Progenitor cell of endocrine pancreas (in vitro differentiated cells): ENCODE measurements around a stretch of chr5.

DNA sequence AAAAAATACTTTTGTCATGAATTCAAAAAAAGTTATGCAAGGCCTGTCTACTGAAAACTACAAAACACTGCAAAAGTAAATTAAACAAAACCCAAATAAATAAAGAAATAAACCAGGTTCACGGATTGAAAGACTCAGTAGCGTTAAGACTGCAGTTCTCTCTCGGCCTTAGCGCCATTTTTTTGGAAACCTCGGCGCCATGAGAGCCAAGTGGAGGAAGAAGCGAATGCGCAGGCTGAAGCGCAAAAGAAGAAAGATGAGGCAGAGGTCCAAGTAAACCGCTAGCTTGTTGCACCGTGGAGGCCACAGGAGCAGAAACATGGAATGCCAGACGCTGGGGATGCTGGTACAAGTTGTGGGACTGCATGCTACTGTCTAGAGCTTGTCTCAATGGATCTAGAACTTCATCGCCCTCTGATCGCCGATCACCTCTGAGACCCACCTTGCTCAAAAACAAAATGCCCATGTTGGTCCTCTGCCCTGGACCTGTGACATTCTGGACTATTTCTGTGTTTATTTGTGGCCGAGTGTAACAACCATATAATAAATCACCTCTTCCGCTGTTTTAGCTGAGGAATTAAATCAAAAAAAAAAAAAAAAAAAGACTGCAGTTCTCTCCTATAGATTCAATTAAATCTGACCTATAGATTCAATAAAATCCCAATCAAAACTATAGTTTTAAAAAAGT, 50.2 kb downstream of the IL6ST start:
- PRO-cap: no peak

DNA sequence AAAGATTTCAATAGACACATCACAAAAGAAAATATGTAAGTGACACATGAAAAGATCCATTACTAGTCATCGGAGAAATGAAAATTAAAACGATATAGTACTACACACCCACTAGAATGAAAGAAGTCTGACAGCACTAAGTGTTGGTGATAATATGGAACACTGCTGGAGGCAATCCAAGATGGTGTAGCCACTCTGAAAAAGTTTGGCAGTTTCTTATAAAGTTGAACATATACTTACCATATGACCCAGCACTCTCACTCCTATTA, 48.7 kb downstream of the IL6ST start:
- PRO-cap: no peak

DNA sequence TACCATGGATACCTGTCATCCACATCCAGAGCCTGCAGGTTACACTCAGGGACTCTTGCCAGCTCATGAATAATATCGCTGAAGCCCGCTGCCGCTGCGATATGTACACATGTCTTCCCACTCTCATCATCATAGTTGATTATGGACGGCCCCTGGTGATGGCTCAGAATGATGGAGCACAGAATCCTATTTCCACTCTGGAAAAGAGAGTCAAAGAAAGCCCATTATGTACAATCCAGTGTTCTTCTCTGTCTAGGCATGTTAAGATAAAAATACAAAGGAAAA, 106.3 kb downstream of the ANKRD55 start:
- PRO-cap: no peak

DNA sequence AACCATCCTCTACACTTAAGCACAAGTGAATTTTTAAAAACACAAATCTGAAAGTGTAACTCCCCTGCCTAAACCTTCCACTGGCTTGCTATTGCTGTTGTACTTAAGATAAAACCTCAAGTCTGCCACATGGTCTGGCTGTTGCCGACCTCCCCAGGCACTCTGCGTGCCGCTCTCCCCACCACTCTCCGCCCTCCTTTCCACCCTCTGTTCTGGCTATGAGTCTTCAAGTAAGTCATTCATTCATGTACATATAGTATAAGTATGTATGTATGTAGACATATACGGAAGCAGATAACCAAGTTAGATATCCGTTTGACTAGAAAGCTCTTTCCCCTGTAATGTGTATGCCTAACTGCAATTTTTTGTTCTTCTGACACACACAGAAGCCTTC, 94.7 kb upstream of the ANKRD55 start:
- PRO-cap: no peak

DNA sequence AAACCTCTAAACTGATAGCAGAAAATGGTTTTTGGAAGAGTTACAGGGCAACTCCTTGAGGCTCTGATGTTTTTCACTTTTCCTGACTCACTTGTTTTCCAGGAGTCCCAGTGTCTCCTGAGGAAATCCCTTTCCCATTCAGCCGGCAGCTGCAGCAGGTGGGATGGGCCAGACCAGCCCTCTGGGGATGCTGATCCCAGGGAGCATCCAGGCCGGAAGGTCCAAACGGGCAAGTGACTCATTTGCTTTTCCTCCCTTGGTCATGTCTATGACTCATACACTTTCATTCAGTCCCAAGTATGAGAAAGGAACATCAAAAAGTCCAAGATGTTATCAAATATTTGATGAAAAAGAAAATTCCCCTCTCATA, 117.4 kb upstream of the ANKRD55 start:
- PRO-cap: no peak

GRCh38 chr5:56588612-56589188, 226.6 kb upstream of the MAP3K1 start:
- PRO-cap: no peak

DNA sequence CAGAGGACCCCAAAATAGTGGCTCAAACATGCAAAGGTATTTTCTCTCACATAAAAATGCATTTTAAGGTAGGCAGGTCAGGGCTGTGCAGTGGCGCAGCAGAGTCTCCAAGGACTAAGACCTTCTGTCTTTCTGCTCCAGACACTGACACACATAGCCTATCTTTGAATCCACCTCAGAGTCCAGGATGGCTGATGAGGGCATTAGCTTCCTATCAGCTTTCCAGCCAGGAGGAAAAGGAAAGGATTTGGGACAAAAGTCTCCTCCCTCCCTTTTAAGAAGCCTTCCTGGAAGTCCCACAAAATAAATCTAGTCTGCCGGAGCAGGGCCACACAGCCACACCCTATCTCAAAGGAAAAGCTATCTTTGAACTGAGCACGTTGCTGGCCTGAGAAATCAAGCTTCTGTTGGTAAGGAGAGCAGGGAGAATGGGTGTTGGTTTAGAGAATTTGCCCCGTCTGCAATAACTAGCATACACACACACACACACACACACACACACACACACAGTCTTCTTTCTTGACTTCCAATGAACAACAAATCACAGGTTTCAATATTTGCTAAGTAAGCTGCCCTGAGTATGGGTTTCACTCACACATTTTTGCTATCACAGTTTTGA, 116.7 kb upstream of the MAP3K1 start:
- PRO-cap: no peak

DNA sequence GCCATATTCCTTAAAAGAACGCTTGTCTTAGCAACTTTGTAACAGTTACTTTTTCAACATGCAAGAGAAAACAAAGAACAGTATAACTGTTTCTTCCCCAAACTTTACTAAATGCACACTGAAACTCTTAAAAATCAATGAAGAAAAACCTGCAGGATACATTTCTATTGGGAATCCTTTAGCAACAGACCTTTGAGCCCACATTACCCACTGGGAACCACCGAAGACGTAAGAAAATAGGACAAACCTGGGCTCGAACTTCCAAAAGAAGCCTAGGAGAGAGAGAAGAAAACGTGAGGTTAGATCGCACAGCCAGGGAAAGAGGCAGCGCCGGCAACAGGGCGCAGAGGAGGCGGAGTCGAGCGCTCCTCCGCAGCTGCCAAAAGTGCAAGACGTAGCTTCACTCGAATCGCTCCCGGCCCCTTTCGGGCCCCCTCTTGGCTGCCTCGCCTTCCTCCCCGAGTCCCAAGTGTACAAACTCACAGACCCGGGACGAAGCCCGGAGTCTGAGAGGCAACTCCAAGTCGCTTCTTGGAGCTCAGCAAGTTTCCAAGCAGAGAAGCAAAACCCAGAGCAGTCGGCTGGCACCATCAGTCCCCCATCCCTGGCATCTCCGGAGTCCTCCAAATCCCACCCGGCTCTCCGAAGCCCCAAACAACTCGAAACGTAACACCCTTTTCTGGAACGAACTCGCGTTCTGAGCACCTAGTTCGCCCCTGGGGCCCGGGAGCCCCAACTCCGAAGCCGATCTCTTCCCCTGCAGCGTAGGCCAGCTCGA, 1.4 kb downstream of the MIER3 start:
- PRO-cap: bidirectional peak, plus-strand start at position 403 of the sequence, minus-strand start at position 321 of the sequence; bidirectional peak, plus-strand start at position 593 of the sequence, minus-strand start at position 591 of the sequence

GRCh38 chr5:56951159-56951999, 544 bp downstream of the MIER3 start:
- PRO-cap: bidirectional peak, plus-strand start at chr5:56951398, minus-strand start at chr5:56951424; bidirectional peak, plus-strand start at chr5:56951527, minus-strand start at chr5:56951585

GRCh38 chr5:57435934-57436366, 46.7 kb downstream of the ACTBL2 start:
- PRO-cap: bidirectional peak, plus-strand start at chr5:57436063, minus-strand start at chr5:57435830

DNA sequence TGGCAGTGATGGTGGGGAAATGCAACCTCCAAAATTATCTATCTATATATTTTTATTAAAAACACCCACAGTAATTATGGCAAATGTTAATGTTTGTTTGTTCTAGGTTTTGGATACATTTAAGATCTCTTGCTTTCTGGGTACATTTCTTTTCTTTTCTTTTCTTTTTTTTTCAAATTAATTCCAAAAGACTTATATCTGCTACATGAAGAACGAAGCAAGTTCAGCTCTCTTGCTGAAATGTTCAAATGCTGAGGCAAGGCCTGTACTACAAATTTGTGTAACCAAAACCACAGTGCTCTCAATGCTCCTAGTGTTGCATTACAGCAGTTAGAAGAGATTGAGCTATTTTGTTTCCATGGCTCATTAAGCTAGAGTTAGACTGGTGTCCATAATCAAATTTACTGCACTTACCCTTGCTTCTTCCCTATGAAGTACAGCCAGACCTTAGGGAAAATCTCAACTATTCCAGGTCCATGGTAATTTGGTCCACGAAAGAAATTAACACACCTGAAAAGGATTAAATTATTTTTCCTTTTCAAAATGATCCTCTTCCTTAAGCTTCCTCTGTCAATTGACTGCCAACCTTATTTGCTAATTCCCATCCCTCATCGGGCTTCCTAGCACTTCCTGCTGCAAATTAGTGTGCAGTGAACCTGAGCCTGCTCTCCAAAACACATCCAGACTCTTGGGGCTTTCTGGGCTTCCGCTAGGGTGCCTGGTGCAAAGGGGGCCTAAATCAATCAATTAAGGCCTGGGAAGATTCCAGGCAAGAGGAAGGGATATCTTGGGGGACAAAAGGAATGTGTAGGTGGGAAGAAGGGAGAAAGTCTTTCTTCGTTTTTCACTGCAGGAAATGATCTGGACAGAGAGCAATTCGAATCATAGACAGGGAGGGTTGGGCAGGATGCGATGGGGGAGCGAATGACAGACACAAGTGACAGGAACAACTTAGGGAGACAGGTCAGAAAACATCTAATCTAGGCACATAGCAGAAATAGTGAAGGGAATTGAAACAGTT, 542.3 kb downstream of the RAB3C start:
- PRO-cap: no peak

- PRO-cap: no peak
Measured at GRCh38 chr5:59145404-59145922, 562.6 kb downstream of the RAB3C start.

DNA sequence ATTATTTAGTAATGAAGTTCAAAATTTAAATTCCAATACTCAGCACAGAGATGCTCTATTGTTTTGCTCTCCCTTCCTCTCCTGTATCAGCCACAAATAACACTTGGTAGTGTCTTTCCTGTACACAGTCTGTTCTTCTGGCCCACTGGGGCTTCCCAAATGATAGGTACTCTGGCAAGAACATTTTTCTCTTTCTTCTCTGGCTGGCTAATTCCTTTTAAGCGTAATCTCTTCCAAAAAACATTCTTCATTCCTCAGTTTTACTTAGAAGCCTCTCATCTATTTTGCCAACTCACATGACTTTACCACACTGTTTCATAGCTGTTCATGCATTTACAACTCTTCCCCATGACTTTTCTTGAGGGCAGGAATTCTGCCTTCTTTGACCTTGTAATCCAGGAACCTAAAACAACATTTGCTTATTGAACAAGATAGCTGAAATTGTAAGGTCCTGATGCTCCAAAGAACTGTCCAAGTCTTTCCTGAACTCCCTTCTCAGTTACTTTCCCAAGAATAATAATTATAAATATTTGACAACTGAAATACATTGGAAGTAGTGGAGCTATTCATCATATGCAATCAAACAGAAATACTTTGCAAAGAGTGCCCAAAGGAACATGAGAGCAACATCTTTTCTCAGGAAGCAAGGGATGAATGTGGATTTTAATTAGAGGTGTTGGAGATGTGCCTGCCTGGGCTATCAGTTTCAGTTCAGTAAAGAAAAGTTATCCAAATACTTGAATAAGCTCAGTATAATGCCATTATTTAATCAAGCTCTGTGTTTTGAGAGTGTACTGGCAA, 458.0 kb downstream of the PDE4D start:
- PRO-cap: no peak

- PRO-cap: no peak
Measured at GRCh38 chr5:59649395-59649659, 244.2 kb downstream of the PDE4D start.

- PRO-cap: no peak
Measured at GRCh38 chr5:59764422-59764843, 129.1 kb downstream of the PDE4D start.

DNA sequence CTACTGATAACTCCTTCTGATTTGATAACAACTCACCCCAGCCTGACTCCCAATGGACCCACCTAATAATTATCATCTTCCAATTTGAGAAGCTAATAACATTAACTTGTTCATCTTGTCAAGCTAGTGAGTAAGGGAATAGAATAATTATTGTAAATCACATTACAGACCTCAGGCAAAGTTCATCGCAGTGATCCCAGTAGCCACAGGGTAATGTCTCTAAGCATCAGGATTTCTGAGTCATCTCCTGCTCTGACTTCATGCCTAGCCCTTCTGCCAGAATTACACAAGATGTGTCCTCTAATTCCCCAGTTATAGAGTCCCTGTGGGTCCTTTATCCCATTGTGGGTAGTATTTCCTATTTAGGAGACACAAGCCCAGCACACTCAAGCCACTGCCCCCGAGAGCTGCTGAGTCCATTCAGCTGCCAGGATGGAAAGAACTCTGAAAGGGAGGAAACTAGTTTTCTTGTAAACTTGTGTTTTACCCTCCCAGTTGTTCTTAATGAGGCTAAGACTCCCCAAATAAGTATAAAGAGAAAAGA, 365.6 kb downstream of the DEPDC1B start:
- PRO-cap: no peak

DNA sequence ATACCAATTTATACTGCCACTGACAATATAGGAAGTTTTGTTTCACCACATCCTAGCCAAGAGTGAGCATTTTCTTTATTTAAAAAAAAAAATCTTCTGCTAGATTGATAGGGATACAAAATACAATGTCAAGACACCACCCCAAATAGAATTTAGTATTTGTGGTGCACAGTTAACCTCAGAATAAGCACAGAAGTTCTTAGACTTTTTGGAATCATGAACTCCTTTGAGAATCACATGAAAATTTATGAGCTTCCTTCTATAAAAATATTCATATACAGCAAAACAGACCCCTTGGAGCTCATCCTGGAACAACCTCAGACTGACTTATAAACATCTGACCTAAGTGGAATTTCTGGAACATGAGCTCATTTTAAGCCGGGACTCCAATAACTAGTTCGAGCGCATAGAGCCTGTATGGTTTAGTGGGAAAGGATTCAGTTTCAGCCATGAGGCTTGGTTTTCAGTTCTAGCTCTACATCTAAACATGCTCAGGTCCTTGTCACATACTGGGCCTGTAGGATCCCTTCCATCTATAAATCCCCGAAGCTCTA, 192.3 kb downstream of the DEPDC1B start:
- PRO-cap: no peak

- PRO-cap: no peak
Measured at GRCh38 chr5:60521815-60523035, 177.7 kb downstream of the DEPDC1B start.

- PRO-cap: no peak
Measured at GRCh38 chr5:60538297-60538782, 161.6 kb downstream of the DEPDC1B start.

- PRO-cap: bidirectional peak, plus-strand start at chr5:60700539, minus-strand start at chr5:60700444
Measured at GRCh38 chr5:60700409-60700904, 491 bp upstream of the DEPDC1B start.